SK-N-DZ (cell line): ENCODE results near the genes SMCO3, MGP and PDE6H.

DNA sequence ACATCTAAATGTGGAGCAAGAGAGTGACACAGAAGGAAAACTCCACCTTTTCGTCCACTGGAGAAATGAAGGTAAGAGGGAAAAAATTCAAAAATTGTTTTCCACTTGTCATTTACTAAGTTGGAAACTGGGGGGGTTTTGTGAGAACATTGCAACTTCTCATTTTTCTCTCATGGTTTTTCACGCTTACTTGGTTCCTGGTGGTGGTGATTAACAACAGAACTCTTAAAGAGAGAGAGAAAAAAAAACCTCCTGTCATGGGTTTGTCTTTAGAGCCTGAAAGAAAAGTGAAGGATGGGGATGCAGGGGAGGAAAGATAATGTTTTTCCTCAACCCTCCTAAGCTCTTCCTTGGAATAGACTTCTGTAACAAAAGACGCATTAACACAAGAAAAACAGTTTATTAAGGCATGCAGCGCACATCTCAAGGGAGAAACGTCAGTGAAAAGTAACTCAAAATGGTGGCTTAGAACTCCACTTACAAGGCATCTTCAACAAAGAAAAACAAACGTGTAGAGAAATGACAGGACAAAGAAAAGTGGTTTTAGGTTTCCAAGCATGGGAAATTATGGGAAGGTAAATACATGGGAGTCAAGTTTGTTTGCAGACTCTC, 81.9 kb upstream of the ATF7IP start:
RAMPAGE:
- cytosol, long total RNA: no peak
- nucleus, long total RNA: no peak

RAMPAGE:
- cytosol, long total RNA: no peak
- nucleus, long total RNA: no peak
Measured at GRCh38 chr12:14411052-14411541, 45.6 kb downstream of the ATF7IP start.

RAMPAGE:
- cytosol, long total RNA: no peak
- nucleus, long total RNA: no peak
Measured at GRCh38 chr12:14418296-14418858, 52.9 kb downstream of the ATF7IP start.

DNA sequence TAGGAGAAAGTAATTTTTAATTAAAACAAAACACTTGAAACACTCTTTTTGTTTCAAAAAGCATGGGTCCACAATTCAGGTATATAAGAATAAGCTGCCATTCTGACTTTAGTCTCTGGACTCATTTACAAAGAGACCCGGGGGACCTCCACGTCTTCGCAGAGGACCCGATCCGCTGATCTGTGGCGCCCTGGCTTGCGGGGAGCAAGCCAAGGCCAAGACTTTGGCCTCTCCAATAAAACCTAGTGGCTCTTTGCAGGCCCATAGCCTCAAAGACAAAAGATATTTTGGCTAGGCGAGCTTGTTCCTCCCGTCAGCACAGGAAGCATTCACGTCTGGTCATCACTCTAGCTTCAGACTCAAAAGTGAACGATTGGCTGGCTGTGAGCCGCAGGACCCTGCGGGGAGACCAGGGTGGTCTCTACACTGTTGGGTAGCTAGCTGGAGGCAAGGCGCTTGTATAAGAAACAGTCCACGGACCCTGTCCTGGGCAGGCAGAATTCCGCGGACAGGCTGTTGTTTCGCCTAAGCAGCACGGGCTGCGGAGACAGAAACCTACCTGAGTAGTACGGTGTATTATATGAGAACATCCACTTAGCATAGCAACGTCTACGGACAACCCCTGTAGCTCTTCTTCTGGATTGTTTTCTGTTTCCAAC, 636 bp upstream of the H2AJ start:
RAMPAGE:
- cytosol, long total RNA: no peak
- nucleus, long total RNA: no peak

GRCh38 chr12:14775075-14775809, 1.0 kb downstream of the H2AJ start:
RAMPAGE:
- cytosol, long total RNA: no peak
- nucleus, long total RNA: no peak

GRCh38 chr12:14783776-14784241, 9.6 kb downstream of the H2AJ start:
RAMPAGE:
- cytosol, long total RNA: no peak
- nucleus, long total RNA: no peak

RAMPAGE:
- cytosol, long total RNA: no peak
- nucleus, long total RNA: no peak
Measured at GRCh38 chr12:14814004-14814483, at the start of gene SMCO3. Gene SMCO3 (minus strand): TSS chr12:14814182.

DNA sequence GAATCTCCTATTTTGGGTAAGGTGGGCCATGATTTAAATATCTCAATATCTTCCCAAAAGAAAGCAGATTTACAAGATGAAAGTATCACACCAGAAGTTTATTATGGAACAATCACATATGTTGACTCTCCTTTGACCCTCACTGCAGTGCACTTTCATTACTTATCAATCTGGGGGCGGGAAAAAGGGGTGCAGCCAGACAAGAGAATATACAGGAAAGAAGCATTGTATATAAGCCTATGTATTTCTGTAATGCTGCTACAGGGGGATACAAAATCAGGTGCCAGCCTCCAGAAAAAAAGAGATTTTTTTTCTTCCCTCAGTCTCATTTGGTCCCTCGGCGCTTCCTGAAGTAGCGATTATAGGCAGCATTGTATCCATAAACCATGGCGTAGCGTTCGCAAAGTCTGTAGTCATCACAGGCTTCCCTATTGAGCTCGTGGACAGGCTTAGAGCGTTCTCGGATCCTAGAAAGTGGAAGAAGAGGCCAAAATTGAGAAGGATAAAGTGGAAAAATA, 3.8 kb downstream of the MGP start:
RAMPAGE:
- cytosol, long total RNA: no peak
- nucleus, long total RNA: no peak

DNA sequence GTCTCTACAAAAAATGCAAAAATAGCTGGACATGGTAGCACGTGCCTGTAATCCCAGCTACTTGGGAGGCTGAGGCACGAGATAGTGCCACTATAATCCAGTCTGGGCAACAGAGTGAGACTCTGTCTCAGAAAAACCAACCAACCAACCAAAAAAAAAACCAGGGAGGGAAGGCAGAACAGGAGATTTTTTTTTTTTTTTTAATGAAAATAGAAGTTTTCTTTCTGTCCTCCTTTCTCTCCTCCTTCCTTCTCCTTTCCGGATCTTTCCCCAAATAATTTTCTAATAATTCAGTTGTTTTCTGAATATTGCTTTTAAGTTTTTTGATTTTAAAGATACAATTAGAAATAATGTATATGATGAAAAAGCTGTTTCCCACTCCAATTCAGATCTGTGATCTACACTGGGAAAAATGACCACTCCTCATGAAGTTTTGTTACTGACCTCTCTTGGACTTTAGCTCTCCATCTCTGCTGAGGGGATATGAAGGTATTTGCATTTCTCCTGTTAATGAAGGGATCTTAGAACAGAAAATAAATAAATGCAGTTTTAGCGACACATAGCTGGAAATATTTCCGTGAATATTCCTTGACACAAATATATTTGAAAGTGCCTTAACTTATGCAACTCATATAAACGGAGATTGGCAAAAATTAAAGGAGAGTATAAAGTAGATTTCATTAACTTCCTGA, 3.0 kb downstream of the MGP start:
RAMPAGE:
- cytosol, long total RNA: no peak
- nucleus, long total RNA: no peak

RAMPAGE:
- cytosol, long total RNA: no peak
- nucleus, long total RNA: no peak
Measured at GRCh38 chr12:14885458-14886336, at the start of gene MGP. Gene MGP (minus strand): TSS chr12:14885854.

RAMPAGE:
- cytosol, long total RNA: no peak
- nucleus, long total RNA: no peak
Measured at GRCh38 chr12:14972812-14973171, at the start of gene PDE6H. Gene PDE6H (plus strand): TSS chr12:14973042.

RAMPAGE:
- cytosol, long total RNA: no peak
- nucleus, long total RNA: no peak
Measured at GRCh38 chr12:14980956-14981481, 8.2 kb downstream of the PDE6H start.

DNA sequence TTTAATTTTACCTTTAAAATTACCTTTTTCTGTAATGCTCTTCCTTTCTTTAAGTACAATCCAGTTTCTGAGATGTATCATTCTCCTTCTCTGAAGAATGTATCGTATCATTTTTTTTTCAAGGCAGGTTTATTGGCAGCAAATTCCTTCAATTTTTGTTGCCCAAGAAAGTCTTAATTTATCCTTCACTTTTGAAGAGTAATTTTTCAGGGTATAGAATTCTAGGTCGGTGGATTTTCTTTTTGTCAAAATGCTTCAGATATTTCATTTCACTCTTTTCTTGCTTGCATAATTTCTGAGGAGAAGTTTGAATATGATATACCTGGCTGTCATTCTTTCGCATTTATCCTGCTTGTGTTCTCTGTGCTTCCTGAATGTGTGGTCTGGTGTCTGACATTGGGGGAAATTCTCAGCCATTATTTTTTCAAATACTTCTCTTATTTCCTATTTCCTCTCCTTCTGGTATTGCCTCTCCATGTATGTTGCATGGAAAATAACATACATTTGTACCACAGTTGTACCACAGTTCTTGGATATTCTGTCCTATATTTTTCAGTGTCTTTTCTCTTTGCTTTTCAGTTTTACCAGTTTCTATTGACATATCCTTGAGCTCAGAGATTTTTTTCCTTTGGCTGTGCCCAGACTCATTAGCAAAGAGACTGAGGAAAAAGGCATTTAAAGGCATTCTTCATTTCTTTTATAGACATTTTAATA, 83.2 kb downstream of the RERG start:
RAMPAGE:
- cytosol, long total RNA: no peak
- nucleus, long total RNA: no peak

DNA sequence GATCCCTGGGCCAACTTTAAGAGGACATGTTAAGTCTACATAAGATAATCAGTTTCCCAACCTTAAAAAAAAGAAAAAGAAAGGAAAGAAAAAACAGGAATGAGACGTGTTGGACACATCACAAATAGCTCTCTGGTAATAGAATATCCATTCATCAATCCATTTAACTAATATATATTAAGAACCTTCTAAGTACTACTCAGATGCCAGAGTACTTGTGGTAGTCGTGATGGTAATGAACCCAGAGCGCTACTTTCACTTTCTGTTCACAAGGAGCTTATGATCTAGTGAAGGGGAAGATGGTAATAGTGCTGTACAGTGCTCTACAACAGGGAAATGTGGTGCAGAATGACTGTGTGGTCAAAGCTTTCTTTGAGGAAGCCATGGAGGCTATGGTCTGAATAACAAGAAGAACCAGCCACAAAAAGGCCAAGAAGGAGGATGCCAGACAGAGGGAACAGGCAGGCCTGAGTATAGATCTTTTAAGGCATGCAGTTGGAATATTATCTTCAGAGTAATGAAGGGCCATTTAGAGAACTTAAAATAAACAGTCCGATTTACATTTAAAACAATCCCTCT, 212.0 kb downstream of the PTPRO start:
RAMPAGE:
- cytosol, long total RNA: no peak
- nucleus, long total RNA: no peak

RAMPAGE:
- cytosol, long total RNA: no peak
- nucleus, long total RNA: no peak
Measured at GRCh38 chr12:15789980-15790330, 767 bp upstream of the EPS8 start.

GRCh38 chr12:15852362-15852561, 29.9 kb upstream of the STRAP start:
RAMPAGE:
- cytosol, long total RNA: no peak
- nucleus, long total RNA: no peak

RAMPAGE:
- cytosol, long total RNA: no peak
- nucleus, long total RNA: no peak
Measured at GRCh38 chr12:15879412-15879788, 2.8 kb upstream of the STRAP start.

DNA sequence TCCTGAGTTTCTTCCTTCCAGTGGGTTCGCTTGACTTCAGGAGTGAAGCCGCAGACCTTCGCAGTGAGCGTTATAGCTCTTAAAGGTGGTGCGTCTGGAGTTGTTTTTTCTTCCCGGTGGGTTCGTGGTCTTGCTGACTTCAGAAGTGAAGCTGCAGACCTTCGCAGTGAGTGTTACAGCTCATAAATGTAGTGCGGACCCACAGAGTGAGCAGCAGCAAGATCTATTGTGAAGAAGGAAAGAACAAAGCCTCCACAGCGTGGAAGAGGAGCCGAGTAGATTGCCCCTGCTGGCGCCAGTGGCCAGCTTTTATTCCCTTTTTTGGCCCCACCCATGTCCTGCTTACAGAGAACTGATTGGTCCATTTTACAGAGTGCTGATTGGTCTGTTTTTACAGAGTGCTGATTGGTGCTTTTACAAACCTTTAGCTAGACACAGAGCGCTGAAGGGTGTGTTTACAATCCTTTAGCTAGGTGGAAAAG, 14.9 kb upstream of the MGST1 start:
RAMPAGE:
- cytosol, long total RNA: no peak
- nucleus, long total RNA: no peak

GRCh38 chr12:16347924-16348303, 469 bp downstream of the MGST1 start:
RAMPAGE:
- cytosol, long total RNA: no peak
- nucleus, long total RNA: no peak

DNA sequence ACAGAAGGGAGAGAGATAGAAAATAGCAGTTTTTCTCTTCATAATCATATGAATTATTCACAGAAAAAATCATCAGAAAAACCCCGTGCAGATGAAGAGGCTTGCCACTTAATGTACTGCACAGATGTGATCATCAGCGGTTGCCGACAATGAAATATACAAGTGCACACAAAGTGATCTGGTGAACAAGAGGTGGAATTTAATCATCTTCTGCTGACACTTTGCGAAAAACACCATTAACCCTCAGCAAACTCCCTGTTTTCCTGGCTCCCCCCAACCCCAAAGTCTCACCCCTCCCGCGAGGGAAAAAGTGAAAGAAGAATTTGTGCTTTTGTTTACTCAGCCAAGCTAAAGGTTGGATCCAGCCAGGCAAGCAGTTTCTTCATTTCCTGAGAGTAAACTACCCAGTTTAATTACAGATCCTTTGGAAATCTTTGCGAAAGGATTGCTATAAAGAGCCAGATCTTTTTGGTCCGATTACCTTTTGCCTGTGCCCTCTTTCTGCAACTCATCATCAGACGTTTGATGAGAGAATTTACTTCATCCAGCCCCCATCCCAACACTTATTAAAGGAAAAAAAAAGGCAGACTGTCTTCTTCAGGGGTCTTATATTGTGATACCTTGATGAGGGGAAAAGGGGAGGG, 3.2 kb upstream of the LMO3 start:
RAMPAGE:
- cytosol, long total RNA: no peak
- nucleus, long total RNA: no peak